ENCODE results near the gene NOTCH2NLB.

- PRO-cap, result no peak
- RAMPAGE, long total RNA, 2 experiments, result no peak in any of the 2 experiments
These were observed 418 bp upstream of the ACP6 start for GRCh38 chr1:147670814-147671069.

- PRO-cap, result no peak
- RAMPAGE, long total RNA, 2 experiments, result no peak in any of the 2 experiments
These were observed 43.5 kb downstream of the GJA5 start for GRCh38 chr1:147716775-147717463.

DNA sequence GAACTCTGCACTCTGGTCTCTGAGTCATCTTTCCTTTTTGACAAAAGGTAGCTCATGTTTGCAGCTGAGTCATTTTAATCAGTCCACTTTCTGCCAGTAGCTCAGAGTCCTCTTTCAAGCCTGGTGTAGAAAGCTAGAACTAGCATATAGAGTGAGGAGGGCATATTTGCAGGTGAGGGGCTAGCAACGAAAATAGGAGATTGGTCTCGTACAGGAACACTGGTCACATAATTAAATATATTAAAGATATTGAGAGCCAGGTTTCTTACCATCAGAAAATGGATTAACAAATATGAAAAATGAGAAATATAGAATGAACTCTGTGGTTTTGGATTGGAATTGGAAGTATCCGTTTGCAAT lies 51.3 kb upstream of the GJA8 start:
- PRO-cap, result no peak
- RAMPAGE, long total RNA, 2 experiments, result no peak in any of the 2 experiments

DNA sequence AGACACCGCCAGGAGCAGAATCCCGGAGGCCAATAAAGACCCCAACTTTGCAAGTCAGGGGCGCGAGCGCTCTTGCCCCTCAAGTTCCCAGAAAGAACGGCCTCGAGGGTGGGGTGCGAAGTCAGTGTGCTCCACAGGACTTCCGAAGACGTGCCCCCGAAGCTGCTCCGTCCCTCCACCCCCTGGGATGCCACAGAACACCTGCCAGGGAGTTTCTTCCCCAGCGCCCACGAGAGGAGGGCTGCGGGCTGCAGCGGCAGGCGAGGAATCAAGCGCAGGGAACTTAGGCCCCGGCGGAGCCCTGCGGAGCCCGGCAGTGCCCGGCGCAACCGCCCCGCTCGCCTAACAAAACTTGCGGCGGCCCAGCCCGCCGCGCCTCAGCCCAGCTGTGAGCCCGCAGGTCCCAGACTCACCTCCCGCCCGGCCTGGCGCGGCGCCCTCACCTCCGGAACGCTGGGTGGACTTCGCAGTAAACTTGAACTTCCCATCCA lies 729 bp downstream of the NBPF11 start:
- PRO-cap, result no peak
- RAMPAGE, long total RNA, 2 experiments, result no peak in any of the 2 experiments

DNA sequence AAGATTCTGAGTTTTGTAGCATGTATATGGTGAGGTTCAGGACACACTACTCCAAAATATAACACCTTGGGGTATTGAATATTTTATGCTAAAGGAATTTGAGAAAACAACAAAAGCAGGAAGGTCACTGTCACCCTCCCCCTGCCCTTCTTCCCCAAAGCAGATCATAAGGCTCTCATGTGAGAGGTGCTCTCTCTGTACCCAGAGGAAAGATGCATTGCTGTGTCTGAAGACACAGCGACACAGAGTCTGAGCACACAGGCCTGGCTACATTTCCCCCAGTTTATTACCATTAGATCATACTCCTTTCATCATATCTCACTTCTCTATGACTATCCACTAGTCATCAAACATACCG lies 127.2 kb downstream of the PPIAL4G start:
- PRO-cap, result no peak
- RAMPAGE, long total RNA, 2 experiments, result no peak in any of the 2 experiments

DNA sequence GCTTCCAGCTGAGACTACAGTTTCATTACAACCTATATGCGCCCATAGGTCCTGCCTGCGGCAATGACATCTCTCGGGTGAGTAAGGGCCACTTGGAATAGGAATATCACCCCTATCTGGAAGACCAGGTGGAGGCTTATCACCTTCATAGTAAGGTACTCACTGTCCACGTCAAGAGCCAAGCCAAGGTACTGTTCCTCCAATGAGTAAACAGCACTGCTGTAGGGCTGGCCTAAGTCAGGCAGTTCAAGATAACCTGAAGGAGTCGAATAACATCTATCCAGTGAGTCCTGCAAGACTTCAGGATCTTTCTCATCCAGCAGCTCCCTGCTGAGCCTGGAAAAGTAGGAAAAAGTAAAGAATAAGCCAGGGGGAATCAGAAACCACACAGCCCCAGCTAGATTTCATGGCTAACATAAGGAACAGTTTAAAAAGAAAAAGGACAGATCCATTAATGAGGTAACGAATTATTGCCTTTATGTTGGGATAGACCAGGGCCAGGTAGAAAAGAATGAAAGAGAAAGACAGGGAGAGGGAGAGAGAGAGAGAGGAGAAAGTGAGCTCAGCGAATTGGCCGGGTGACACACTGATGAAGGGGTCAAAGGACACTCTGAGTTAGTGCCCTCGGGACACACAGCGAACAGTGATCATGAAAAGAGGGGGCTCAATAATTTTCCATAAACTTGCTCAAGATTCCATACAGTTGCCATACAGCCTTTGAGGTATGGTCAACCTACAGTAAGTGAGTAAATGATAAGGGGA lies 51.6 kb upstream of the PPIAL4G start:
- PRO-cap, result no peak
- RAMPAGE, long total RNA, 2 experiments, result no peak in any of the 2 experiments

DNA sequence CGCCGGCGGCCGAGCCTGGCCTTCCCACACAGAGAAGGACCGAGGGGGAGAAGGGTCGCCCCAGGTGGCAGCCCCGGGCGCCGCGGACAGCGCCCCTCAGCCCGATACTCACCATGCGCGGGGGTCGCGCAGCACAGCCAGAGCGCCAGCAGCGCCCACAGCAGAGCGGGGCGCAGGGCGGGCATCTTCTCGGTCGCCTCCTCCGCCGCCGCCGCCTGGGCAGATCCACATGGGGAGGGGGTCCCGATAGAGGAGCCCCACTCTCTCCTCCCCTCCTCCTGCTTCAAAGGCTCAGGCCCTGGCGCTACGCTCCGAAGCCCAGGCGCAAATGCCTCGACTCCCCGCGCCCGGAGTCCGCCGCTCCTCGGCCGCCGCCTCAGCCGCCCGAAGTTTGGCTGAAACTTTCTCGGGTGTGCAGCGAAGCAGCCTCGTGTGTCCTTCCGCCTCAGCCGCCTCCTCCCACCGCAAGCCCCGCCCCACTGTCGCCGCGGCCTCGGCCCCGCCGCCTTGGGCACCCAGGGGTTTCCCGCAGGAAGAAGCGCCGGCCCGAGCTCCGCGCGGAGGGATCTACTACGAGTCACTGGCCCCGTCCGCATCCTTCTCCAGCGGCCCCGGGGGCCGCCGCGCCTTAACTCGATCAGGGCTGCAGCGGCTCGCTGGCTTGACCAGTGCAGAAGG lies at the start of gene NOTCH2NLB:
Gene NOTCH2NLB, minus strand, starts transcription at position 397 of the 678 bp plus-strand sequence.
- PRO-cap, result unidirectional peak, minus-strand start at position 221 of the sequence; unidirectional peak, minus-strand start at position 393 of the sequence
- RAMPAGE, long total RNA, 2 experiments, result start-site peak on the minus strand in 1 of 2 experiments, centred at position 388 of the sequence, 129 reads per replicate

DNA sequence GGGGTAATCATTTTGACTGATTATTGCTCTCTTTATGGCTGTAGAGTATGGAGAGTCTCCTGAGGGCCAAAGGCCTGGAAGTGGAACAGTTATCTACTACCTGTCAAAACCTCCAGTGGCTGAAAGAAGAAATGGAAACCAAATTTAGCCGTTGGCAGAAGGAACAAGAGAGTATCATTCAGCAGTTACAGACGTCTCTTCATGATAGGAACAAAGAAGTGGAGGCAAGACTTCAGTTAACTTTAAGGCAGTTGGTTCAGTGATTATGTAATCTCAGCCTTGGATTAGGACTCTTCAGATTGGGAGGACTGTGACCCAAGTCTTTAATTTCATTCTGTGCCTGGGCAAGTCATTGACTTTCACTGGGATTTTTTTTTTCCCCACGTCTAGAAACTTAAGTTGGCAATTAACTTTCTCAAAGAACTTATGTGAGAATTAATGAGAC lies 123.5 kb downstream of the PDE4DIP start:
- PRO-cap, result no peak
- RAMPAGE, long total RNA, 2 experiments, result no peak in any of the 2 experiments

- PRO-cap, result no peak
- RAMPAGE, long total RNA, 2 experiments, result no peak in any of the 2 experiments
These were observed 10.3 kb upstream of the NBPF9 start for GRCh38 chr1:149113553-149114093.

DNA sequence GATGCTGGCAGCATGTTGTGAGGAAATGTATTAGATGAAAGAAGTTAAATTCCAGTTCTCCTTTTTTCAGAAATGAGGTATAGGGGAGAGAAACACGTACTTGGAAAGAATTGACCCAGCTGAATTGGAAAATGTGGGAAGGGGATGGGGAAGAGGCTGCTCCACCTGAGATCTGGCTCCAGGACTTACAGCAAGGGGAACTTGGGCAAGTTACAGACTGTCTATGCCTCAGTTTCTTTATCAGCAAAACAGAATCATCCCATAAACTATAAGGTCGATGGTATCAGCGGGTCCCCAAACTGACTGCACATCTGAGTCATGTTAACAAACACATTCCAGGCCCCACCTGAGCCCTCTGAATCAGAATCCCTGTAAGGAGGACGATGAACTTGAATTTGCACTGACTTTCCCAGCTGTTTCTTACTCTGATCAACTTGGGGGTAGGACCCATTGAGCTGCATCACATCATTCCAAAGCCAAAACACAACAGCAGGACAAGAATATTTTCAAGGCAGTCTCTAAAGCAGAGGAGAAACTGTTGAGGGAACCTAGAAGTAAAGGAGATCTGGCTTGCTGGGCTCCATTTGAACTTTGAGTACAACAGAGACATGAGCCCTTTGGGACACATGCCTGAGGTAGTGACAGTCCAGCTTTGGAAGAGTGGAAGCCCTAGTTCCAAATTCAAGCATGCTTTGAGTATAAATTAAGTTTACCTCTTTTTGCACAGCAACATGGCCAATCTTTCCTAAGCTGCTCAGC lies 2.4 kb upstream of the NBPF19 start:
- PRO-cap, result no peak
- RAMPAGE, long total RNA, 2 experiments, result no peak in any of the 2 experiments

GRCh38 chr1:149847051-149847583 lies 3.7 kb upstream of the H2AC19 start:
- PRO-cap, result no peak
- RAMPAGE, long total RNA, 2 experiments, result no peak in any of the 2 experiments

- PRO-cap, result no peak
- RAMPAGE, long total RNA, 2 experiments, result no peak in any of the 2 experiments
These were observed 1.4 kb downstream of the H2BC21 start for GRCh38 chr1:149884831-149885665.

DNA sequence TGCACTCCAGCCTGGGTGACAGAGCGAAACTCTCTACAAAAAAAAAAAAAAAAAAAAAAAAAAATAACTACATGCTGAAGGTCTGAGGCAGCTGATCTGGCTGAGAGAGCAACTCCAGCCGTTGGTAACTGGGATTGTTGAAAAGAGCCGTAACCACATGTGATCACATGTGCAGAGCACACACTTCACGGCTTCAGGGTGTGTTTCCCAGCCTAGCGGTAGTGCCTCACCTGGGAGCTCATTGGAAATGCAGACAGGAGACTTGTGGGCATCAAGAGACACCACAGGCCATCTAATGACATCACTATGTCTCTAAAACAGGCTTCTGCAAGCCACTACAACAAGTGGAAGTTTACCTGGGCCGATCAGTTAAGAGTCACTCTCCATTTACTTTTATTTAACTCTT lies 11.8 kb upstream of the OTUD7B start:
- PRO-cap, result no peak
- RAMPAGE, long total RNA, 2 experiments, result no peak in any of the 2 experiments

DNA sequence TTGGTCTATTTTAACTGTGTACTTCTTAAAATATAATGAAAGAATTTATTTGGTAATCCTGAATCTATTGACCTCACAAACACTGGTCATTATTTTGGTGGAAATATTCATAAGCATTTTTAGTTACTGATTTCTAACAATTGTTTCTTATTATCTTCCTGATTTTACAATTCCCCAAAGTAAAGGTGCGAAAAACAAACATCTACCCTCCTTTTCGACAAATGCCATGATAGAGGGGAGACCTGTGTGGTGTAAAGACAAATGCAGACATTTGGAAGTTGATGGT lies 1.1 kb upstream of the VPS45 start:
- PRO-cap, result no peak
- RAMPAGE, long total RNA, 2 experiments, result no peak in any of the 2 experiments

GRCh38 chr1:150109508-150109974 lies 40.2 kb upstream of the PLEKHO1 start:
- PRO-cap, result no peak
- RAMPAGE, long total RNA, 2 experiments, result no peak in any of the 2 experiments

- PRO-cap, result no peak
- RAMPAGE, long total RNA, 2 experiments, result no peak in any of the 2 experiments
These were observed 8.2 kb downstream of the PLEKHO1 start for GRCh38 chr1:150157943-150158297.

GRCh38 chr1:150173021-150173623 lies 23.4 kb downstream of the PLEKHO1 start:
- PRO-cap, result no peak
- RAMPAGE, long total RNA, 2 experiments, result no peak in any of the 2 experiments

- PRO-cap, result no peak
- RAMPAGE, long total RNA, 2 experiments, result no peak in any of the 2 experiments
These were observed 37.1 kb downstream of the PLEKHO1 start for GRCh38 chr1:150186797-150187234.

GRCh38 chr1:150269039-150269344 lies 176 bp upstream of the APH1A start:
- PRO-cap, result bidirectional peak, plus-strand start at chr1:150269176, minus-strand start at chr1:150268950
- RAMPAGE, long total RNA, 2 experiments, result no peak in any of the 2 experiments

- PRO-cap, result no peak
- RAMPAGE, long total RNA, 2 experiments, result no peak in any of the 2 experiments
These were observed 525 bp upstream of the APH1A start for GRCh38 chr1:150269345-150269737.

Measured in lower leg skin (tissue), 2 donors.